Mesangial cell (primary cell): ENCODE measurements around a stretch of chr4.

- RAMPAGE, long total RNA = no peak
Measured at GRCh38 chr4:137125017-137125297, 407.3 kb downstream of the PCDH18 start.

- RAMPAGE, long total RNA = no peak
Measured at GRCh38 chr4:137662975-137663804, 130.9 kb upstream of the PCDH18 start.

- RAMPAGE, long total RNA = no peak
Measured at GRCh38 chr4:139014665-139015574, 661 bp upstream of the NOCT start.

DNA sequence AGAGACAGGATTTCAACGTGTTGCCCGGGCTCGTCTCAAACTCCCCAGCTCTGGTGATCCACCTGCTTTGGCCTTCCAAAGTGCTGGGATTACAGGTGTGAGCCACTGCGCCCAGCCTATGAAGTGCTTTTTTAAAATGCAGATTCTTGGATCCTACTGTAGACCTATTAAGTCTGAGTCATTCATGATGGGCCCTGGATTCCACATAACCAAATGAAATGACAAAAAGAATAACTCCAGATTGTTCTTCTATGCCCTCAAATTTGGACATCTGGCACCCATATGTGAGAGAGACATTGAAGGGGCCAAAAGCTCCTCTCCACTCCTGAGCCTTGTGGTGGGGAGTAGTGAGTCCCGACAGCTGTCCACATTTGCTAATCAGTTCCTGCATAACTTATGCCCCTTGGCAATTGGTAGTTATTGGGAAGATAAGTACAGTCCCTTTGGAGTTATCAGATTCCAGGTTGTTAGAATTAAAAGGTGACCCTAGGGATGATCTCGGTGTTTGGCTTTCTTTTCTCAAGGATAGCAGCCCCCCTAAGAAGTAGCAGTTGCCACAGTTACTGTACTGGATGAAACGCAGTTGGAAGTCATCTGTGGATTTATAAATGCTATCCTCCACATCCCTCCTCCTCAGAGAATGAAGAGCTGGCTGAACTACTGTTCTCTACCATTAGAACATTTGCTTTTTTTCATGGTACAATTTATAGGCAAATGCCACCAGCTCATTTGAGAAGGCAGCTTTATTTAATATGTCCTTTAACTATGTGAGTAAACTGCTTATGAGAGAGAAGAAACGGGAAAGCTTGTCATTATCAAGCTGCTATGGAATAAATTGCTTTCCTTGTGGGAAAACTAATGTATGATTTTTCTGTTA lies 3.9 kb downstream of the NOCT start:
- RAMPAGE, long total RNA = no peak

- RAMPAGE, long total RNA = no peak
Measured at GRCh38 chr4:139049305-139049635, 33.7 kb downstream of the NOCT start.

- RAMPAGE, long total RNA = no peak
Measured at GRCh38 chr4:139082728-139083317, 67.2 kb downstream of the NOCT start.

- RAMPAGE, long total RNA = no peak
Measured at GRCh38 chr4:139140767-139141614, 36.0 kb downstream of the ELF2 start.

- RAMPAGE, long total RNA = no peak
Measured at GRCh38 chr4:139153367-139154179, 23.4 kb downstream of the ELF2 start.

GRCh38 chr4:139154573-139154991 lies 22.4 kb downstream of the ELF2 start:
- RAMPAGE, long total RNA = no peak

- RAMPAGE, long total RNA = no peak
Measured at GRCh38 chr4:139175928-139176280, 1.1 kb downstream of the ELF2 start.

DNA sequence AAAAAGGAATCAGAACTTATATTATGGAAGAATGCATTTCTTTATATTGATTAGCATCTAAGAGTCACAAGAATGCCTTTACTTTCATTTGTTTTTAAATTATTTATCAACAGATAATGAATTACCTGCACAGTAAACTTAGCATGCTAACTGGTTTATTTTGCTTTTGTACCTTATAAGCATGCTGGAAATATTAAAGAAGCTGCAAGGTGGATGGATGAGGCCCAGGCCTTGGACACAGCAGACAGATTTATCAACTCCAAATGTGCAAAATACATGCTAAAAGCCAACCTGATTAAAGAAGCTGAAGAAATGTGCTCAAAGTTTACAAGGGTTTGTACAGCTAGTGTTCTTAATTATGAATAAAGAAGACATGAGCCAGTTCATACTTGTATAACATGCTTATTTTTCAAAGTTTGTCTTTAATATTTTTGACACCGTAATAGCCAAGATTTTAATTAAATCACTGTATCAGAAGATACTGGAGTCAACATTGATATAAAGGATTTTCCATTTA lies 57.3 kb upstream of the NDUFC1 start:
- RAMPAGE, long total RNA = no peak

DNA sequence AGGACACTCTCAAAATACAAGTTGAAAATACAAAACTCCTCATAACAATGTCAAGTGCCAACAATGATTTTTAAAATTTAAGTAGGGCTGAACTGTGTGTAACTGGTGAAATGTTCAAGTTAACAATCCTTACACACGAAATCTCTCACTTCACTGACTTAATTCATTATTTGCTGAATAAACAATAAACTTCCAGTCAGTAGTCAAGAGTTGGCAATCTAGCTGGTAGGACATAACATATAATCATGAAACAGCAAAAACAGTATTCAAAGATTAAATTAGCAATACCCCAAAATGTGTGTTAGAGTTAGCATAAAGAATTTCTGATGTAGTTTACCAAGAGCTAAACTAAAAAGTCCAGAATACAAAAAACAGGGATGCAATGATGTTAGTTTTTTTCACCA lies 1.9 kb upstream of the RAB33B start:
- RAMPAGE, long total RNA = no peak

GRCh38 chr4:139531346-139531642 lies 24.7 kb downstream of the SETD7 start:
- RAMPAGE, long total RNA = no peak

DNA sequence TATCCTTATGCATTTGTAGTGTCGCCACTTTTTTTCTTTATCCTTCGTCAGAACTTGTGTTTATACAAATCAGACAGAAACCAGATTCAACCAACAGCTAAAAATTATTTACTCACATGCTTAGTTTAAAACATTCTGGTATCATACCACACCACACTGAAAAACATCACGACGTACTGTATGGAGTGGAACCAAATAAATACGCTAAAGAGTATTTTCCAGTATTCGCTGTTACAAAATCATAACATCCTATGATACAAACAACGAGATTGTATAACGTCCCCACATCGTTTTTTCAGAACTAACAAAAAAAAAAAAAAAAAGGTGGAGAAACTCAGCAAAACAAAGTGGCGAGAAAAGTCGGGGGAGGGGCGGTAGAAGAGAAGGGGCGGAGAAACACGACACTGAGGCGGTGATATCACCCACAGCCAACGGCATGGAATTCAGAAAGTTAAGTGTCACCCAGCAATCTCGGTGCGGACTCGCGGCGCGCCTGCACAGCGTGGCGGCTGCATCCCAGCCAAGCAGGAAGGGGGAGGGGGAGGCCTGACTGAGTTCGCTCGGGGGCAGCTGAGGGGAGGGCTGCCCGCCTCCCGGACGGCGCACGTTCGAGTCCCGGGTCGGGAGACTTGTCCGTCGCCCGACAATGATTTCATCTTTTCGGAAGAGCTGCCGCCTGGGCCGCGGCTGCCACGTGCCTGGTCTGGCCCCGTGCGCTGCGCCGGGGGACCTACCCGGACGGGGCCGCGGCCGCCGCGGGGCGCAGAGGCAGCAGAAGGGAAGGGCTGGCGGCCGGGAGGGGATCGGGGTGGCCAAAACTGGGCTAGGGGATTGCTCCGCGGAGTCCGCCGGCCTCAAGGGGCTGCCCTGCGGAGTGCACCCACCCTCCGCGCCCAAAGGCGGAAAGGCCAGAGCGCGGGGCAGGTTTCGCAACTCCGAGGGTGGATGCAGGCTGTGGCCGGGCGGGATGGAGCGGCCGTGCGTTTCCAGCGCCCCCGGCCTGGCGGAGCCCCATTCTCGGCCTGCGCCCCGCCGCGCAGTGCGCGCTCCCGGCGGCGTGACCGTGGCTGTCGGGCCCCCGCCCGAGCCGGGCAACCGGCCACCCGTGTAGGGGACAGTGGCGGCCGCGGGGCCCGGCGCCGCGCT lies 769 bp downstream of the SETD7 start:
- RAMPAGE, long total RNA = no peak

- RAMPAGE, long total RNA = no peak
Measured at GRCh38 chr4:139623127-139623359, 42.6 kb upstream of the MGST2 start.

DNA sequence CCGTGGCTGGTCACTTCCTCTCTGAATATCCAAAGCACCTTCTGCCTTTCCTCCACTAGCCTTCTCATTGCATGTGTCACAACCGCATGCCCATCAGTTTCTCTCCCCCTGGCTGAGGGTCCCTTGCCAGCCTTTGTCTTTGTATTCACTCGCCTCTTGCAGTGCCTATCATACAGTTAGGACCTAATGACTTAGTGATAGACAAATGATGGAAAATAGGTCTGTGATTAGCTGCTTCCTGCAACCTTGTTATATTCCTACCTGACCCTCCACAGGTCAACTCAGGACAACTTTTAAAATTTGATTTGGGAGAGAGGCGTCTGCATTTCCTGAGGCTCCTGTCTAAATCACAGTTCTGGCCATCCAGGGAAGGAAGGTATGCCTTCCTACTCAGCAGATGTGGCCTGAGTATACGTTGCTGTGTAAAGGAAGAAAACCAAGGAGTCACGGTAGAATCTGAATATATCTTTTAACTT lies 92.3 kb downstream of the MGST2 start:
- RAMPAGE, long total RNA = no peak

- RAMPAGE, long total RNA = no peak
Measured at GRCh38 chr4:139826043-139826699, 160.6 kb downstream of the MGST2 start.

DNA sequence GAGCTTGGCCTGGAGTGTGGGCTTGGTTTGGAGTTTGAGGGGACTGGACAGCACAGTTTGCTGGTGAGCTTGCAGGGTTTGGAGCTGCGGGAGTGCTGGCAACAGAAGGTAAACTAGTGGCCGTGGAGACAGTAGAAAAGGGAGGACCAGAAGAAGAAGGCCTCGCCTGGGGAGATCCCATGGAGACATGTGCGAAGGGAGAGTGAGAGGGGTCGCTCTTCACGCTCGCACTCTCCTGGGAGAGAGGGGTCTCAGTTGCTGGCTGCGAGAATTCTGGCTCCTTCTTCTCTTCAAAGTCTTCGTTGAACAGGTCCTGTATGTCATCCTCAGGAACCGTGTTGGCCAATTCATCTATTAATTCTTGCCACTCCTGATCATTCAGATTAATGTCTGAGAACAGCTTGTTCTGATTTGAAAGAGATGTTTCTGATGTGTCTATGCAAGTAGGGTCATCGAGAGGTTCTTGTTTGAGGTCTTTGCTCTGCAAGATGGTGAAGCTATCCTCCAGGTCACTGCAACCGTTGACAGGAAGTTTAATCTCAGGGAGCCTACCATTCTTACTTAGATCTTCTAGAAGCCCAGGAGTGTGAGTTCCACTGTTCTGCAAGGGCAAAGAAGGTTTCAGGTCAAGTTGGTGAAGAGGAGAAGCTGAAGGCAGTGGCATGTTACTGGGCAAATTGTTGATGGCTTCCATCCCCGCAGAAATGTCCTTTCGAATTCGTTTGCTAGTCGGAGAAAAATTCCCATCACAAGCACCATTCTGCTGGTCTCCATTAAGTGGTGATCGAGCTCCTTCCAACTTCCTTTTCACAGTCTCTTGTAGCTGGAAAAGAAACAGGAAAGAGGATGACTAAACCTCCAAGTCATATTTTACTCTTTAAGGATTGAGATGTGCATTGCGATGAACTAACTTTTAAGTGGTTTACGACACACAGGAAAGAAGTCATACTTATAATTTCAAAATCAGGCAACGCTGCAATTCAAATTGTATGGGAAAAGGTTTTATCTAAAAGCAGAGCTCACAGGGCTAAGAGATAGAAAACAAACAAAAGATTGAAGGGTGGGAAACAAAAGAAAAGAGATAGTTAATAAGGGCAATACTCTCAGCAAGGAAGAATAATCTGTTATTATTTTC lies 224.9 kb downstream of the MGST2 start:
- RAMPAGE, long total RNA = no peak

DNA sequence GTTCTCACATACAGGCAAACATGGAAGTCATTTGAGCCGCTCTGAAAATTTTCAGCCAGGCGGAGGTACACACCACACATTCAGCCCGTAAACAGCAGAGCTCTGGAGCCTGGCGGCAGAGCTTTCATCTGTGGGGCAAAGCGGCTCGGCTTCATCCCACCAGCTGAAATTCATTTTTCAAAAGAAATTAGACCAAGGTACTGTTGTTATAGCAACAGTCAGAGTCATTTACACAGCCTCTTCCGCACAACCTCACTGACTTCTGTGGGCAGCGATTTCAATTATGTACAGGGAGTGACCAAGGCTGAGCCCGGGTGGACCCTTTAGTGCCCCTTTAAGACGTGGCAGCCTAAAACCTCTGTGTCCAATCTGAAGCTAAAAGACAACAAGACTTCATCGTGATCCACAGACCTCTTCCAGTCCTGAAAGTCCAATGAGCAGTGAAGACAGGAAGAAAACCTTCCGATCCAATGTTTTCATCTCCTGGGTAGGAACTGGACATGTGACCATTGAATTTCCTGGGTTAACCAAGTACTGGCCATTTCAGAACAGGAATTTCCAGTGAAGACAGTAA lies 237.0 kb downstream of the MGST2 start:
- RAMPAGE, long total RNA = no peak

DNA sequence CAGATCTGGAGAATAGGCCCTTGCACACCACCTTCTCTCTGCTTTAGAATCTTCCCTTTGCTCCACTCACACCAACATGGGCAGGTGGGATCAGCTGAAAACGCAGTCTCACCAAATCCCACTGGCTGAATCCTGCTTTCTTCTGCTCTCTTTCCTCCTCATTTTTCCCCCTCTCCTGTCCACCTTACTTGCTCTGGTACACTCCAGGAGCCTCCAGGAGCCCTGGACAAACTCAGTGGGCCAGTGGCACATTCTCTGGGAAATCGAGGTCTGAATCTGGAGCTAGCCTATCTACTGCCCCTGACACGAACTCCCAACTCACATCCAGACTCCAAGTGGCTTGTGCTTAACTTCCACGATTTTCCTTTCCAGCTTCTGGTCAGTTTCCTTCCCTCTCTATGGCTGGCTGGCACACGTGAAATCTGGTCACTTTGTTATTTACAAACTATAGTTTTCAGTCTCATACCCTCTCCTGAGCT lies 233.0 kb downstream of the MAML3 start:
- RAMPAGE, long total RNA = no peak